ENCODE measurements around the genes ALDH9A1 and UCK2.

DNA sequence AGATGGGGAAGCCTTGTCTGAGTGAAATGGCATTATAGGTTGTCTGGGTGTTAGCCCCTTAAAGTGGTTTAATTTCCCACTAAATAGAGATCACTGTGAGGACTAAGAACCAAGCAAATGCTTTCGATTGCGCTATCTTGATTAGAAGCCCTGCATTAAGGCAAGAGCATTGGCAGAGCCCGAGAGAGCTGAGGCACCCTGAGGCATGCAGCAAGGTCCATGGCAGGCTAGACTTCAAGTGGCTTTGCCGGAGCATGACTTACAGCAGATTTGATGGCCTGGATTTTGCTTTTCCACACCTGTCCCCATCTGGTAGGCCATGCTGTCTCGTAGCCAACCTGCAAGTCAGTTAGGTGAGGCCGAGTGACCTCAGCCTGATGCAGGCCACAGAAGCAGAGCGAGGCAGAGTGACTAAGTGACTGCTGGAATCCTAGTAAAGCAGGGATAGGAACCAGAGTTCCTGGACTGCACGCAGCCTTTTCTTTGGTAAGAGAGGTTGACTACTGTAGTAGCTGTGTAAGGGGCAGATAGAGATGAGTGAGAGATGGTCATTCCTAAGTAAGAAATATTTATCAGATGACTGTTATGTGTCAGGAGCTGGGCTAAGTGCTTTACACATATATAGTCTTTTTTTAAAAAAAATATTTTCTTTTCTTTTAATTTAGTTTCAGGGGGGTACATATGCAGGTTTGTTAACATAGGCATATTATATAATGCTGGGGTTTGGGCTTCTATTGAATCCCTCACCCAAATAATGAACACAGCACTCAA is 149.0 kb downstream of the PBX1 start:
- PRO-cap, 10 experiments = no peak in any of the 10 experiments

GRCh38 chr1:165631341-165632434 is 654 bp downstream of the MGST3 start:
- PRO-cap, 10 experiments = peak in 8 of 10 experiments; most common plus-strand start chr1:165631767 (in 7); most common minus-strand start chr1:165631764 (in 2)

GRCh38 chr1:165696649-165697174 is 1.6 kb downstream of the ALDH9A1 start:
- PRO-cap, 10 experiments = peak in 1 of 10 experiments; most common plus-strand start chr1:165696808 (in 1); most common minus-strand start chr1:165696849 (in 1)

- PRO-cap, 10 experiments = peak in 10 of 10 experiments; most common plus-strand start chr1:165698757 (in 7); most common minus-strand start chr1:165698562 (in 7)
Measured at GRCh38 chr1:165697858-165698989, at the start of gene ALDH9A1. ALDH9A1 (minus strand) TSS chr1:165698562.

GRCh38 chr1:165826975-165827198 is 527 bp upstream of the UCK2 start:
- PRO-cap, 10 experiments = no peak in any of the 10 experiments

DNA sequence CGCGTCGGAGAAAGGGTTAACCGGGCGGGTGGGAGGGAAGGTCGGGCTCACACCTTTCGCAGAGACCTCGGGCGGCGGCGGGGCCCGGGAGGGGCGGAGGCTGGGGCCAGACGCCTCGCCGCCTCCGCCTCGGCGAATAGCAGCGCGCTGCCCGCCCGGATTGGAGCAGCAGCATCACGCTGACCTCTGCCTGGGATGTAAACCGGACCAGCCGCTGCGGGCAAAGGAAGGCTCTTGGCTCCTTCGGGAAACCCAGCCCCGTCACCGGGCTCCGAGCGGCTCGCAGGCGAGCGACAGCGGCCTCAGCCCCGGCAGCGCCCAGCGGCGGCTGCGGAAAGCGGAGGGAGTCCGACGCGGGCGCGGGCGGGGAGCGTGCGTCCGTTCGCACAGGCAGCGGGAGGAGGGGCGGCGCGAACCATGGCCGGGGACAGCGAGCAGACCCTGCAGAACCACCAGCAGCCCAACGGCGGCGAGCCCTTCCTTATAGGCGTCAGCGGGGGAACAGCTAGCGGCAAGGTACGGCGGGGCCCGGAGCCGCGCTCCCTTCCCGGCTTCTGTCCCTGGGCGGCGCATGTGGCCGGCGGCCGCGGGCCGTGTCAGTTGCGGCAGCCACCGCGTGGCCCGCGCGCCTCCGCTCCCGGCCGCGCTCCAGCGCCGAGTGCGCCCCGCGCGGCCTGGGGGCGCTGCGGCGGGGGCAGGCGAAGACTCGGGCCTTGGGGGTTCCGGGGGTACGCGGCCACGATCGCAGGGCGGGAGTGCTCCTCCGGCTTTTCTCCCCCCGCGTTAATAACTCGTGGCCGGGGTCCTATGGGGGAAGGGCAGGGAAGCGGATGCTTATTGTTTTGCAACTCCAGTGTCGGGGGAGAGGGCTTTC is at the start of gene UCK2:
UCK2 (plus strand) TSS at position 198 of the 874 bp plus-strand sequence.
- PRO-cap, 10 experiments = peak in 10 of 10 experiments; most common plus-strand start position 200 of the sequence (in 7); most common minus-strand start position 660 of the sequence (in 7)

GRCh38 chr1:165892301-165893037 is 65.1 kb downstream of the UCK2 start:
- PRO-cap, 10 experiments = no peak in any of the 10 experiments

GRCh38 chr1:165895516-165895854 is 68.1 kb downstream of the UCK2 start:
- PRO-cap, 10 experiments = no peak in any of the 10 experiments

- PRO-cap, 10 experiments = no peak in any of the 10 experiments
Measured at GRCh38 chr1:165896797-165897698, 69.6 kb downstream of the UCK2 start.

GRCh38 chr1:165898623-165899030 is 71.2 kb downstream of the UCK2 start:
- PRO-cap, 10 experiments = peak in 2 of 10 experiments; most common minus-strand start chr1:165898928 (in 2)

GRCh38 chr1:166920562-166921658 is 44.8 kb upstream of the TADA1 start:
- PRO-cap, 10 experiments = no peak in any of the 10 experiments

DNA sequence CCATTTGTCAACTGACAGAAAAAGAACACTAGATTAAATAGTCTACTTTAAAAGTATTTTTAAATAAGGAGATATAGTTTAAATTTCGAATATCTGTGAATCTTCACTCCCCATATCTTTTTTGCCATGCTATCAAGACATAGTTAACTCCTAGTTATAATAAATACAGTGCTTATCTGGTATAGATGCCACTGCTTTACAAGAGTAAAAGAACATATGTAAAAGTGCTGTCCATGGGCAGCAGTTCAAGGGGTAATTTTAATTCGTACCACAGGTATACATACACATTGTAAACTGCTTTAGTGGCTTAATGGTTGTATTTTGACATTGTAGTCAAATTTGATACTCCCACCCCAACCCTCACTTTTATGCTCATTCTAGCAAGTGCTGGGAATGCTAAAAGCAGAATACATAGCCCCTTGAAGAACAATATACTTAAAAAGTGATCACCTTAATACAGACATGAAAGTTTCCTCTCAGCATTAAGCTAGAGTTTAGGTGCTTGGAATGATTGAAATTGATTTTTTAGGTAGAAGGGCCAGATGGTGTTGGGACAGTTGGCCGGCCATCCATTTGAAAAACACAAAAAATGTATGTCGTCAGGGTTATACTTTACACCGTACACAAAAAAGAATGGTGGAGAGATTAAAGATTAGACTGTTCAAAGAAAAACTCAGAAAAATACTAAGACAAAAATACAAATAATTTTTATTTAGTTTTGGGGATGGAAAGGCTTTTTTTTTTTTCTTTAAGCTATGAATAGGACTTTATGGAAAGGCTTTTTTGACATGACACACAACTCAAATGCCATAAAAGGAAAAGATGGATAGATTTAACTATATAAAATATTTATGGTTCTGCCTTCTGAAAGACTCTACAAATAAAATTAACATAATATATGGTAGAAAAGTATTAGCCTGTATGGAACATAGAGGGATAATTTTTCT is 18.8 kb downstream of the POU2F1 start:
- PRO-cap, 10 experiments = no peak in any of the 10 experiments

- PRO-cap, 10 experiments = no peak in any of the 10 experiments
Measured at GRCh38 chr1:167276242-167276910, 55.7 kb downstream of the POU2F1 start.

GRCh38 chr1:167344584-167345568 is 124.2 kb downstream of the POU2F1 start:
- PRO-cap, 10 experiments = no peak in any of the 10 experiments

GRCh38 chr1:167381862-167382452 is 136.4 kb downstream of the CD247 start:
- PRO-cap, 10 experiments = no peak in any of the 10 experiments

GRCh38 chr1:167421734-167422113 is 96.6 kb downstream of the CD247 start:
- PRO-cap, 10 experiments = no peak in any of the 10 experiments

- PRO-cap, 10 experiments = no peak in any of the 10 experiments
Measured at GRCh38 chr1:167447439-167448547, 70.5 kb downstream of the CD247 start.

DNA sequence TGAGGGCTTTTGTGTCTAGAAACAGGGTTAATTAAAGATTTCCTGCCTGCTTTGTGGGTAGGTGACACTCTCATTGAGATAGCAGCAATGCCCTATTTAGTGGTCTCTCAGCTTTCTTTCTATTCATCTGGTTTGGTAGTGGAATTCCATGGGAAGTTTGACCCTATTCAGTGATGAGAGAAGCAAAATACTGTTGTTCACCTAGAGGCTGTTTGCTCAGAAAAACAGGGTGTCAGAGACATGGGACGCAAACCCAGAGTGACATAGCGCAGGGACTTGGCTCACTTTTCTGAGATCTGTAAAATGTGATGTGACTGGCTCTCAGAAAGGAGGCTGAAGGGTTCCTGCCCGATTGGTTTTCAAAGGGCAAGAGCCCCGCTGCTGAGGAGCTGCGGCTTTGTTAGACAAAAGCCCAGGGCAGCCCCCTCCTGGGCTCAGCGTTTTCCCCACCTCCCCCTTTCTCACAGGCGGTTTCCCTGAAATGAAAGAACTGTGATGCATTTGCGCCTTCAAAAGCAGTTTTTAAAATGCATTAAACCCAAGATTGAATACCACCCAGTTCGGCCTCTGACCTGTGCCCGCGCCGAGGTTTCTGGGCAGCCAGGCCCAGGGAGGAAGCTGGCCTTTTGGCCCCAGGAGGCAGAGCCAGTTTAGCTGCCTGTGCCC is 28.9 kb downstream of the CD247 start:
- PRO-cap, 10 experiments = no peak in any of the 10 experiments

DNA sequence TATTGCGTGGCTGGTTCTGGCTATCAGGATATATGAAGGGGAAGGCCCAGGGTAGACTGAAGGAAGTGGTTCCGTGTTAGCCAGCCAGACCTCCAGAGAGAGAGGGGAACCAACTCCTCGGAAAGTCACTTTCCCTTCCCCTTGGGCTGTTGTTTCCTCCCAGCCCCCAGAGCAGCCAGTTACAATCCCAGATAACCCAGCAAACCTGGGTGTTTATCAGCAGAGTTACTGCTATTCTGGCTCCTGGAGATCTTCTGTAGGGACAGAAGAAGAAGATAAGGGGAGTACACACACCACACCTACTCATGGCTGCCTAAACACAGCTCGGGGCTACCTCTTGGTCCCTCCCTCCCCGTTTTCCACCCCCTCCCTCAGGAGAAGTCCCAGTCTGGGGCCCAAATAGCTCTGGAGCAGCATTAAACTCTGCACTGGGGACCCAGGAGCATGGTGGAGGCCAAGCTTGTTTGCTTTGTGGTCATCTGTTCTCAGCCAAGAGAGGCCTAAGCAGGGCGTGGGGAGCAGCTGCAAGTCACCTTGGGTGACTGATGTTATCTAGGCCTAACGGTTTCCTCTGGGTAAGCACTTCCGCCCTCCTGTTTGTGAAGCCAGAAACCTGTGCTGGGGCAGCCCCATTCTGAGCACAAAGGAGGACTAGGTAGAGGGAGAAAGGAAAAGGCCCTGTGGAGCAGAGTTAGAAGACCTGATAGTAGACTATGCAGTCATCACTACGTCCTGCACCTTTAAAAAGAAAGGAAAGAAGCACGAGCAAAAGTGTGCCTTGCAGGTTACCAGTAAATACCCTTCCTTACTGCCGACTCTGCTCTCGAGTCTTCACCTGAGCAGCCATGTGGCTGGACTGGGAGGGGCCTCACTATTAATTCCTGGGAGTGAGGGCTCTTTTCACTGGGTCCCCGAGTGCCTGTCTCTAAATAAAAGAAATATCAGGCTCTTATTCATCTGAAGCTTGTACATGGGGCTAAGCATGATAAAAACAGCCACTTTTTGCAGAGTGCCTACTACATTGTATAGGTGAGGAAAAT is 2.0 kb upstream of the RCSD1 start:
- PRO-cap, 10 experiments = peak in 1 of 10 experiments; most common minus-strand start position 544 of the sequence (in 1)

DNA sequence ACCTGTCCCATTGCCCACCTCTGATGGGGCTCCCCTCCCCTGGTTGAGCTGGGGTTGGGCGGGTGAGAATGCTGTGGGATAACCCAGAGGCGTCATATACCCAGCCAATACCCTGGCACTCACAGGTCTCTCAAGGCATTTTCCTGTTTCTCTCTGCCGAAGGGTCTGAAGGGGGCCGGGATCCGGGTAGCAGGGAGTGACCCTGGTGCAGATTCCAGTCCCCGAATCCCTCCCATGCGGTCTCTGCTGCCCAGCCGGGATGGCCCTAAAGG is 995 bp upstream of the RCSD1 start:
- PRO-cap, 10 experiments = no peak in any of the 10 experiments

Measured in Metastatic Breast Carcinoma in the Brain (tissue), 10 donors.